ENCODE measurements around the genes URGCP and TMED4.

GRCh38 chr7:43905869-43906963, at the start of gene URGCP:
URGCP (minus strand) TSS chr7:43906596.
- PRO-cap: bidirectional peak, plus-strand start at chr7:43906191, minus-strand start at chr7:43906048; bidirectional peak, plus-strand start at chr7:43906392, minus-strand start at chr7:43906298; bidirectional peak, plus-strand start at chr7:43906620, minus-strand start at chr7:43906625

- PRO-cap: no peak
These were observed 519 bp upstream of the URGCP start for GRCh38 chr7:43906964-43907266.

DNA sequence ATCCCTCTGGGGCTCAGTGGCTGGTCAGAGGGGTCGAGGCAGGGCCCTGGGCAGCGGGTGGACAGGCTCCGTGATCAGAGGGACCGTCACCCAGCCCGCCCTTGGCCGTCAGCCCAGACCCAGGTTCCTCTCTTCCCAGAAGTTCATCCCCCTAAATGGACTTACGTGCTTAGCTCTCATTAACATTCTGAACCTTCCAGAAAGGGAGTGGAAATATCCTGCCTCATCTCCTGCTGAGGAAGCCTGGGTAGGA, 22.7 kb upstream of the SPDYE1 start:
- PRO-cap: no peak

DNA sequence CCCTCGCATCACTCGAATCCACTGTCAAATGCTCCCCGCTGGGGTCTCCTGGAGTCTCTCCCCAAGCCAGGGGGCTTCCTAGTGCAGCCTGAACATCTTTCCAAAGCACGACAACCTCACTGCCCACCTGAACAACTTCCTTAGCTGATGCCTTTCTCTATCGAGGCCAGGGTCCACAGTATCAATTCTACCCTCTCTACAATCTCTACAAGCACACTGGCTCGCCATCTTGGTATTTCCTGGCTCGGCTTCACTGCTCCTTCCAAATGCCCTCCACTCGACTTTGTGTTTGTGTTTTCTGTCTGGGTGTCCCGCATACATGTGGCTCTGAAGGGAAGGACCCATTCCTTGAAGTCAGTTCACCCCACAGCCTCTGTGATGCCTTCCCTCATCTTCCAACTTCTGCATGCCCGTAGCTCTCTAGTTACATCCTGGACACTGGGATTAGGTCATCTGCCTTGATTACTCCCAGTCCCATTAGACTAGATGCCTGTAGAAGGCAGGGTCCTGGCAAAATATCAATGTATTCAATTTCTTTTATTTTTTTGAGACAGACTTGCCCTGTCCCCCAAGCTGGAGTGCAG, 8.3 kb downstream of the SPDYE1 start:
- PRO-cap: no peak

GRCh38 chr7:44038811-44039709, 5.4 kb upstream of the DBNL start:
- PRO-cap: no peak

DNA sequence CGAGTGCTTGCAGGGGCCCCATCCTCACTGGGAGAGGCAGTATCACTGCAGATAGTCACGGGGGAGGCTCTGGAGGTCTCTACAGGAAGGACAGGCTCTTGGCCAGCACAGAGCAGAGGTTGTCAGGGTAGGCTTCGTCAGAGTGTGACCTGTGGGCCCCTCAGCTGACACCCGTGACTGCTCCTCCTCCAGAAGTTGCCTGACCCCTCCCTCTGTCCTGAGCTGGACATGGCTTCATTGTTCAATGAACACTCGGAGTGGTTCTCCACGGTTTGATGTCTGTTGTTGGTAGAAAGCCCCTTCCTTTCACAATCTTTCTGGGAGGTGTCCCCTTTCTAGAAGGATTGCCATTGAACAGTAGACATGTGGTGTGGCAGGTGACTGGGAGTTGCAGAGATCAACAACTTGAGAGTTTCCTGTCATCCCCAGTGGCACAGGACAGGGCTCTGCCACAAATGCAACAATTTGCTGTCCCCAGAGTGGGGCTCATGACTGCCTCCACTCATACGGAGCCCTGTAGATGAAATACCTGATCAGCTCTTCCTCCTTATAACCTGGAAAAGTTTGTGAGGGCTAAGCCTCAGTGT, 6.2 kb downstream of the DBNL start:
- PRO-cap: no peak

DNA sequence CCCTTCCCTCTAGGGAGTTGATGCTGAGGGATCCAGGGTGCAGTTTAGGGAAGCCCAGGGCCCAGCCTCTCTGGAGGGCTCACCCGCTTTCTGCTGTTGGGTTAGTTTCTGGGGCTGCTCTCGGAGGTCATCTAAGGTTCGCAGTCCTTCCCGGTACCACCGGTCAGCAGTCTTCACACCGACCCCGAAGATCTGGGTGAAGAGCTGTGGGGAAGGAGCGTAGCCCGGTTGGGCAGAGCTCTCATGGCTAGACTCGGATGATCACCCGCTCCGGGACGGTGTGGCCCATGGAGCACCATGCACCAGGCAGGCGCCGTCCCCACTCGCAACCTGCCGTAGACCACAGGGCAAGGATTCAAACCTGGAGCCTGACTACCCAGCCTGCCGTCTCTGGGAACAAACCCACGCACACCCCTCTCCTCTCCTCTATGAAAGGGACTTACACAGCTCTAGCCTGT, 5.9 kb downstream of the POLM start:
- PRO-cap: no peak

GRCh38 chr7:44159322-44159521, 18.1 kb upstream of the MYL7 start:
- PRO-cap: no peak

GRCh38 chr7:44225558-44226176, 24.9 kb downstream of the YKT6 start:
- PRO-cap: no peak

GRCh38 chr7:44581861-44582416, at the start of gene TMED4:
TMED4 (minus strand) TSS chr7:44582231.
- PRO-cap: bidirectional peak, plus-strand start at chr7:44582552, minus-strand start at chr7:44582197

- PRO-cap: no peak
These were observed 10.8 kb downstream of the ZMIZ2 start for GRCh38 chr7:44759280-44759952.

DNA sequence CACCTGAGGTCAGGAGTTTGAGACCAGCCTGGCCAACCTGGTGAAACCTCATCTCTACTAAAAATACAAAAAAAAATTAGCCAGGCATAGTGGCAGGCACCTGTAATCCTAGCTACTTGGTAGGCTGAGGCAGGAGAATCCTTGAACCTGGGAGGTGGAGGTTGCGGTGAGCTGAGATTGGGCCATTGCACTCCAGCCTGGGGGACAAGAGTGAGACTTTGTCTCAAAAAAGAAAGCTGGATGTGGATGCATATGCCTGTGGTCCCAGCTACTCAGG, 7.5 kb downstream of the PPIA start:
- PRO-cap: no peak

DNA sequence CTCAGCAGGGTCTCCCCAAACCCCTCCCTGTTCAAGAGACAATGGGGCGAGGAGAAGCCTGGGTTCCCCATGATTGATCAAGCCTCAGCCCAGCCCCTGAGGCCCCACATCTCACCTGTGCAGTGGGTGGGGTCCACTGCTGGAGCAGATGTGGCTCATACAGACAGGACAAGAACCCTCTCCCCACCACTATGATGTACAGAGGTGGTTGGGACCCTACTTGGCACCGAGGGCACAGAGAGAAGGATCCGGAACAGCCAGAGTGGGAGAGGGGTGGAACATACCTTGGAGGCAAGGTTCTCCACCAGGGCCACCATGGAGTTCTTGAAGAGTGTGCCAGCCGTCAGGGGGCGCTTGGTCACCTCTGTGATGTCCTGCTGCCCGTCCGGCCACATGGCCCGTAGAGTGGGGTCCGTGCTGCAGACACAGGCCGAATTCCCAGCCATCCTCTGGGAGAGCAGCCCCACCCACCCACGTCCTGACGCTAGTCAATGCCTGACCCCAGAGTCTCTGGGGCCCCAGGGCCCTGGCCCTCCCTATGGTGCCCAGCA, 11.4 kb downstream of the MYO1G start:
- PRO-cap: no peak

DNA sequence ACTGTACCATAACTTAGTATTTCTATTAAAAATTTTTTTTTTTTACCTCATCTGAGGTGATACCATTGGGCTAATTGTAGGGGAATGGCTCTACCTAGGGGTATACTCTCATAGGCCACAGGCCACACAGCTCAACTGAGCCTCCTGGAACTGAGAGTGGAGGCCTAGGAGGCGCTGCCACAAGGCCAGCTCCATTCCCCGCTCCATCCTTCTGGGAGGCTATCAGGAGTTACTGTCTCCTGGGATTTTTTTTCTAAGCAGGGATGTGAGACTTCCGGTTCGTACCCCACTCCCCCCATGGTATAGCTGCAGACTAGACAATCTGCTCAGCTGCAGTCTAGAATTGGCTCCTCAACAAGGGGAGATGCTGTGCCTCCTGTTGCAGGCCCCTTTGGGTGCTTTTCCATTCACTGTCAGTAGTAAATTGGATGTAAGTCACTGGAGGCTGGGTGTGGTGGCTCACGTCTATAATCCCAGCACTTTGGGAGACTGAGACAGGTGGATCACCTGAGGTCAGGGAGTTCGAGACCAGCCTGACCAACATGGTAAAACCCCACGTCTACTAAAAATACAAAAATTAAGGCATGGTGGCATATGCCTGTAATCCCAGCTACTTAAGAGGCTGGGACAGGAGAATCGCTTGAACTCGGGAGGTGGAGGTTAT, 2.8 kb upstream of the MYO1G start:
- PRO-cap: no peak

DNA sequence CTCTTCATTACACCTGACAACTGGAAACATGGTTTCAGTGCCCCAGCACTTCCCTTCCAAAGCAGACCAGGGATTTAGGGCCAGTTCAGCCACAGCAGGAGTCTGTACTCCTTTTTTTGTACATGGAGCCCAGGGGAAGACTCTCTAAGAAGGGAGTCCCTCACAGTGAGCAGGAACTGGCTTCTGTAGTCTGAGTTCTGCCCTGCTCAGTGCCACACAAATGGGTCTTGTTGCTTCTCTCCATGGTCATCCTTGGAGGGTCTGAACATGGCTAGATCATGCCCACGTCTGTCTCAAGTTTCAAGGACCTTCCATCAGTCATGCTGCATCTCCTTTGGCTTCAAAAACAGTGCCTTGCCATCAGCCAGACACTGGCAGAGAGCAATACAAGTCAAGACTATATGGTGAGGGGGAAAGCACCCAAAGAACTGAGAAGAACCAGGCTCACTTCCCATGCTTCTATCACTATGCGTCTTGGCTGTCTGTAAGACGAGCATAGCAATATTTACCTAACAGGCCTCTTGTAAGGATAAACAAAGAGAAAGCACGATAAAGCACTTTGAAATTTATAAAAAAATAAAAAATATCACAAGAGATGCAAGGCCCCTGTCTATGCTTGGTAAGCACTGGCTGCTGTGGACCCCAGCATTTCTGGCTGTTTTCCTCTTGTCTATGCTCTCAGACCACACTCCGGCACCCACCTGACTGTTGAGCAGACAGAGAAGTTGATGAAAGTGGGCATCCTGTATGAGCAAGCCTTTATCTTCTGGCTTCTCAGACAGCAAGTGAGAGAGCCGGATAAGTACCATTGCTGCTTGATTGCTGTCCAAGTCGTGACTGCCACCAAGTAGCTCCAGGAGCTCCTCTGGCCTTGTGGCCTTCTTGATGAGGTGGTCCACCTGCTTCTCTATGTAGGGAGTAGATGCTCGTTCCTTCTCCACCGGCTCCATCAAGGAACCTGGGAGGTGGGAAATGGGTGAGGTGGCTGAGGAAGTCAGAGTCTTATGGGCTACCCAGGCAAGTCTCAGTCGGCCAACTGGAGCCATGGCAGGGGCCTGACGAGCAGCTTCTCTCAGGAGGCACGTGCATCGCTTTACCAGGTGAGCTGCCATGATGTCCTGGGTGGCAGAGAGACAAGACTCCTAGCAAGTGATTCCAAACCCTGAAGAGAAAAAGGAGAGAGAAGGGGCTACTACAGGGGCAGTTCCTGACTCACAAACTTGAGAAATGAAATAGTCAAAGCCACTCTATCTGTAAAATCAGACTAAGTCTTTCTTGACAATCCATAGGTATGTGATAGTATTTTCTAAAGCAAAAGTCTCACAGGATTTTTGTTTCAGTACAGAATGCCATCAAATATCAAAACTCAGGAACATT, 2.9 kb downstream of the TBRG4 start:
- PRO-cap: no peak

DNA sequence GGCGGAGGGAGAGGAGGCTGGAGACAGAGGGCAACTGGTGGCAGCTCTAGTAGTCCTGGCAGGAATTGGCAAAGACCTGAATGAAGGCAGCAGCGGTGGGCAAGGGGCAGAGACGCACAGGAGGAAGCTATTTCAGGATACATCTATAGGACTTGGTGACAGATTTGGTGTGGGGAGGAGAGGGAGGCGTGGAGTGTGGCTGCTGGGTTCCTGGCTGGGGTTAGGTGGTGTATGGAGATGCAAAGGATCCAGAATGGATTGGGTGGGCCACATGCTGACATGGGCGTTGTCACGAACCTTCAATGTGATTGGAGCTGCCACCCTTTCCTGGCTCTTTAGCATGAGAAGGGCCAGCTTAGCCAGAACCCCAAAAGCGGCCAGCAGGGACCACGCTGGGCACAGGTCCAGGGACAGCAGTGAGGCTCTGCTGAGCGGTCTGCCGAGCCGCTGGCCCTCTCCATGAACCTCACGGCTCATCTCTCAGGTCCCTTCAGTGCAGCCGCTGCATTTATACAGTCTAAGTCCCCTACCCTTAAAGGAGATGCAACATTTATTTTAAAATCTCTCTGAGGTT, 10.2 kb upstream of the ADCY1 start:
- PRO-cap: no peak

GRCh38 chr7:45912462-45912844, 8.6 kb downstream of the IGFBP3 start:
- PRO-cap: no peak

DNA sequence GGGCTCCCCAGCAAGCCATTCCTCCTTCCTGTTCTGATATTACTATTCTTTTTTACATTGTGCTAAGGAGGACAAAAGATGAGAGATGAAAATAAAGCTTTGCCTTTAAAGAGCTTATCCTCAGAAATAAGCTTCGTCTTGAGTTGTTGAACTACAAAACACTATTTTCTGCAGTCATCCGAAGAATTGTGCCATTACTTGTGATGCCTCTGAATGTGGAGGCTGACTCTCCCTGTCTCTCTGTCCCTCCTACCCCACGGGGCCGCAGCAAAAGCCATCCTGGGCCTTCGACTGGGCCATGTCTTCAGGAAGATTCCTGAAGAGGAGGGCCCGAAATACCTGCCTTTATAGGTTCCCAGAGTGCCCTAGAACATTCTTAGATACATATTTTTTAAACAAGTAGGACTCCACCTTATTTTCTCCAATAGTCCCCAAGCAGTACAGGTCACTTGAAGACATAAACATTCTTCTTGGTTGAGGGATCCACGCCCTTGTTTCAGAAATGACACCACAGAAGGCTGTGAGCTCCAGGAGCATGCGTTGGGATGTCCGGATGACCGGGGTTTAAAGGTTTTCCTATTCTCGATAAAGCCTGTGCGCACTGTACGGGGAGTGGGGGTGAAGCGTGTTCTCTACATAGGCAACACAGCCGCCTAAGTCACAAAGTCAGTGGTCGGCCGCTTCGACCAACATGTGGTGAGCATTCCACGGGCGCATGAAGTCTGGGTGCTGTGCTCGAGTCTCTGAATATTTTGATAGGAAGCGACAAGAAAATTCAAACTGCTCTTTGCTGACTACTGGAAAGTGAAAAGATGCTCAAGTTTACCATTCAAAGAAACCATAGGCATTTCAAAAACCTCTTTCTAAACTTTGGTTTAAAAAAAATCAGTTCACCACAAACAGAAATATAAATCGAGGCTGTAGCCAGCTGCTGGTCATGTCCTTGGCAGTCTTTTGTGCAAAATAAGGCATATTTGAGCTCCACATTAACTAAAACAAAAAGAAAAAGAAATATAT, 7.9 kb downstream of the IGFBP3 start:
- PRO-cap: no peak

- PRO-cap: no peak
These were observed 19.3 kb upstream of the IGFBP3 start for GRCh38 chr7:45940247-45940954.

- PRO-cap: no peak
These were observed 94.3 kb upstream of the IGFBP3 start for GRCh38 chr7:46015249-46015934.

All from penis (tissue), 1 donor.